Measurements from ENCODE around the gene BOD1.

DNA sequence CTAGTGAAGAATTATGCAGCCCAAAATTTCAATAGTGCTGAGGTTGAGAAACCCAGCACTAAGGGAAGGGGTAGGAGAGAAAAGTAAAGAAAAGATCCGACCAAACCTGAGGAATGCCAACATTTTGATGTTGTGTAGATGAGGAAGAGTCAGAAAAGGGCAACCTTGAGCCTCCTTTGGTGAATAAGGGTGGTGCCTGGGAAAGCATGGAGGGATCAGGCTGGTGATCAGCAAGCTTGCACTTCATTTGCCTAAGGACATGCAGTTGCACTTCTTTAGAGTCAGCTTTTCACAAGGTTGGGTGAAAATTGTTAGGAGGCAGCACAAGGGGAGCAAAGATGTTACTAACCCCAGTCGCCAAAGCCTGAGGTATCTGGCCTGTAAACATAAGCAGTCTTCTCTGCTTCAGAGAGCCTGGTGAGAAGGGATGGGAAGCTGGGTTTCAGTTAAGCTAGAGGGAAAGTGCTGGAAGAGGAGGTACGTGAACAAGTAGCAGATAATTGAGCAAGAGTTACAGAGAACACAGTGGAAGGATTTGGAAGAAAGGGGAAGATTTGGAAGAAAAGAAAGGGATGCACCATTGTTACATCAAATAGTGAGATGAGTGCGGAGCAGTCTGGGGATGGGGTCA lies 20.5 kb downstream of the ATP6V0E1 start:
- RRBS, result no CpG with 5 or more reads among the region's 4 CpGs

- RRBS, result no CpG with 5 or more reads among the region's 9 CpGs
These were observed 28.2 kb upstream of the CREBRF start for GRCh38 chr5:173027684-173028571.

DNA sequence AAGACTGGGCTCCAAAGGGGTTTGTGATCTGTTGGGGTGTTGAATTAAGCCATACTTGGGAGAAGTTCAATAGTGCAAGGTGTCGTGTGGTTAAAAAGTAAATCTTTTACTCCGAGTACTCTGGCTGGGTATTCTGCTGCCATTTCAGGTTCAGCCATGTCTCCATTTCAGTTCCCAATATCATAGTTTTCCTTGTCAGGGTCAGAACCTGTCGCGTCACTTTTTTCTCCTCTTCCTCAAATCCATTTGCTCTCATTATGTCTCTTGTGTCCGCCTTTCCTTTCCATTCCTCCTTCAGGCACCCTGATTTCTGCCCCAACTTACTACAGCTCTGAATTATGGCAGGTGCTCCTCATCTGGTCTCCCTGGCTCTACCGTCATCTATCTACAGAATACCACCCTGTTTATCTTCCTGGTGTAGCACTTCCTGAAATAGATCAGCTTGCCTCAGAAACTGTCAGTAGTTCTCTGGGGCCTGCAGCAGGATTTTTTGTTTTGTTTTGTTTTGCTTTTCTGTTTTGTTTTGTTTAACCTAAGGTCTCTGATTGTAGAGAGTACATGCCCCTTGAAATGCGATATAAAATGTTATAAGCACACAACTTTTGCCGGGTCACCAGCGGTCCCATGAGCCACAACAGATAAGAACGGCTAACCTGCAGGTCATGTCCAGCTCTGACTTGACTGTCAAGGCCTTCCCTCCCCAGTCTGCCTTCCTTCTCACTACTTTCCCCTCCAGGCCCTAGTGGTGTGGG lies 26.8 kb upstream of the CREBRF start:
- RRBS, result no CpG with 5 or more reads among the region's 10 CpGs

DNA sequence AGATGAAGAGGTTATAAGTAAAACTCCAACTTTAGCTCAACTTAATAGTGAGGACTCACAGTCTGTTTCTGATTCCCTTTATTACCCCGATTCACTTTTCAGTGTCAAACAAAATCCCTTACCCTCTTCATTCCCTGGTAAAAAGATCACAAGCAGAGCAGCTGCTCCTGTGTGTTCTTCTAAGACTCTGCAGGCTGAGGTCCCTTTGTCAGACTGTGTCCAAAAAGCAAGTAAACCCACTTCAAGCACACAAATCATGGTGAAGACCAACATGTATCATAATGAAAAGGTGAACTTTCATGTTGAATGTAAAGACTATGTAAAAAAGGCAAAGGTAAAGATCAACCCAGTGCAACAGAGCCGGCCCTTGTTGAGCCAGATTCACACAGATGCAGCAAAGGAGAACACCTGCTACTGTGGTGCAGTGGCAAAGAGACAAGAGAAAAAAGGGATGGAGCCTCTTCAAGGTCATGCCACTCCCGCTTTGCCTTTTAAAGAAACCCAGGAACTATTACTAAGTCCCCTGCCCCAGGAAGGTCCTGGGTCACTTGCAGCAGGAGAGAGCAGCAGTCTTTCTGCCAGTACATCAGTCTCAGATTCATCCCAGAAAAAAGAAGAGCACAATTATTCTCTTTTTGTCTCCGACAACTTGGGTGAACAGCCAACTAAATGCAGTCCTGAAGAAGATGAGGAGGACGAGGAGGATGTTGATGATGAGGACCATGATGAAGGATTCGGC lies 34.6 kb downstream of the CREBRF start:
- RRBS, result no CpG with 5 or more reads among the region's 6 CpGs

DNA sequence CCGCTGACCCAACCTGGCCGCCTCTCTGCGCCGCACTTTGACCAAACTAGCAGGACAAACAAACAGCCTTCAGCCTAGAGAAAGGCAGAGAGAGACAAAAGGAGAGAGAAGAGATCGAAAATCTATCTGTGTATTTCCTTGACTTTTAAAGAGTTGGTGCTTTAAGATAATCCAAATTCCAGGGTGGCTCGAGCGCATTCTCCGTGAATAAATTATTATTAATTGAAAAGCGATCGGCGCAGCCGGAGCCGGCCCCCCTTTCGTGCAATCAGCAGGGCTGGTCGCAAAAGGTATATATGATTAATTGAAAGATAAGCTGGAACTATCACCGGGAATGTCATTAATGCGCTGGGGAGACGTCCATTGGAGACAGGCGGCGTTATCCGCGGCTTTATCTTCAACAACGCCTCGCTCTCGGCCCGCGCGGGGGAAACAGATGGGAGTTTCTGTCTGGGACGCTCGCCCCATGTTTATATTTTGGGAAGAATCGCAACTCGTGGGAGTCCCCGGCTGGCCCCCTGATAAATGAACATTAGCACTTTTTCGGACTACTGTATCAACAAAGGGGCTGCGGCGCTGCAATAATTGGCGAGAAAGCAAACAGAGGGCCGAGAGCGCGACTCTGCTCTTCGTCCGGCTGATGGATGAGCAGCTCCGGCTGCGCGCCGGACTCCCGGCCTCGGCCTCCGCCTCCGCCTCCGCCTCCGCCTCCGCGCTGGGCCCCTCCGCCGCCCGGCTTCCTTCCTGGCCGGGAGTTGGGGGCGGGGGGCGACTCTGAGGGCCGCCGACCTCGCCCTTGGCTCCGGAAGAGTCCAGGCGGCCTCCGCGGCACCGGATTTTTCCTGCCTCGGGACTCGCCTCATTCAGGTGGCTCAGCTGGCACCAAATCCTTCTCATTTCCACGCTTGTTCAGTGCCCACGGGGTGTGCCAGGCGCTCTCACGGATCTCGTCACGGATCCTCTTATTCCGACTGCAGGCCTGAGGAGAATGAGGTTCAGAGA lies 3.4 kb upstream of the NKX2-5 start:
- RRBS, result 3% methylated on average over 18 of the region's 77 CpGs

DNA sequence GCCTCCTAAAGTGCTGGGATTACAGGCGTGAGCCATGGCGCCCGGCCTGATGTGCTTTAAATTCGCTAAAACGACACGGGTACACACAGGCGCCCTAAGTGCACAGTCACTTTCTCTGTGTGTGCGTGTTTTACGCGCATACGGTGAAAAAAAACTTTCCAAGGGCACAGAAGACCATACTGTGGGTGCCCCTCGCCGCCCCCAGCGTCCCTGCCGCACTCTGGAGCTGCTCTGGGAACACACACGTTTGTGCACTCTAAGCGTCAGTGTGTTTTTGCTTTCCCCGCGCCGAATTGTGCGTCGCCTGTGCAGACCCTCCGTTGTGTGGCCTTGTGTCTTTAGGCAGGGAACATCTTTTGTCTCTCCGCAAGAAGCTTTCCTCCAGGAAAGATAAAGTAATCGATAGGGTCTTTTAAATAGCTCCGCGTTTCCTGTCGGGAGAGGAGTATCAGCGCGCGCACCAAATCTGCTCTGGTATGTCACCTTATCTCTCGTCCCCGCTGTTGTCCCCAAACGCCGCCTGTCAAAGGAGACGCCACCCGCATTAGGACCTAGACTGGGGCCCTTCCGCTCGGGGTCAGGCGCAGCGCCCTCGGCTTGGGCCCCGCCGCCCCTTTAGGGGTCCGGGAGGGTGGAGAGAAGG lies 10.4 kb upstream of the NKX2-5 start:
- RRBS, result 5% methylated on average over 1 of the region's 45 CpGs

DNA sequence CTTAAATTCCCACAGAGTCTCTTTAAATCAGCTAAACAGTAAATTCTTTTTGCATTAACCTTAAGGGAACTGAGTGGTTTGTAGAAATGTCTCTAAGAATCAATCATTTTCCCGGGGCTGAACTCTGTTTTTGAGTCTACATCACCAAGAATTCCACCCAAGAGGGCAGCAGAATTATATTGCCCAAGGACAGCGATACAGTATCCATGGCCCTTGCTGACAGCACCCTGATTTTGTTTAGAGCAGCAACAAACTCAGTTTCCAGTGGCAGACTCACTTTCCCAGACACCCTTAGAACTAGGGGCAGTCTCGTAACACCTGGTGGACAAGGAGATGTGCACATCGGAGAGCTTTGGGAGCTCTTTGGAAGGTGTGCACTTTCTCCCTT lies 82.8 kb downstream of the BOD1 start:
- RRBS, result no CpG with 5 or more reads among the region's 4 CpGs

DNA sequence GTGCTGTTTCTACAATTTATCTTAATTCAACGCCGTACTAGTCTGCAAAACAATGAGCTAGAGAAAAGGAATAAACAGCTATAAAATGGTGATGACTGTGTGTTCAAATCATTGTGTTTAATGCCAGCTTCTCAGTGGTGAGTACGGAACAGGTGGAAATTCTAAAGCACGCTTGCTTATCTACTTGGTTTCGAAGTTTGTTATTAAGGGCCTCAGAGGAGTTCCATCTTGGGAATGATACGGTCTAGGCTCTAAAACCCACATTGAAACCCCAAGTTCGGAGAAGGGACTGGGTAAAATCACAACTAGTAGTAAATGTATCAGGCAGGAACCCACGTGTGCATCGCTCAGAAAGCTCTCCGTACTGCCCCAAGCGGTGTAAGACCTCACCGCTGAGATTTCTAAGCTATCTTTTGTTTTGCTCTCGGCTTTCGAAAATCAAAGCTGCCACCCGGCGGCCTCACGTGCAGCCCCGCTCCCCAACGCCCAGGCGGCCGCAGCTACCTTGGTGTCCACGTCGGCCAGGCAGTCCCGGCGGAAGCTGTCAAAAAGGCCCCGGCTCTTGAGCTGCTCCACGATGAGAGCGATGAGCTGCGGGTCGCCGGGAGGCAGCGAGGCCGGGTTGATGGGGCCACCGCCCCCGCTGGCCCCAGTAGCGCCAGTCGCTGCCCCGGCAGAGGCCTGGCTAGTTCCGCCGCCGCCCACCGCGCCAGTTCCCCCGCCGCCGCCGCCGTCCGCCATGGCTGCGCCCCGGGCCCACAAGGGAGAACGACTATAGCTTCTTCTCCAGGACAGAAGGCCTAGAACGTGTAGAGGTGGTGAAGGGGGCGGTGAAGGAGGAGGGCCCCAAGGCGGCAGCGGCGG lies 522 bp downstream of the BOD1 start:
- RRBS, result 2% methylated on average over 24 of the region's 57 CpGs

DNA sequence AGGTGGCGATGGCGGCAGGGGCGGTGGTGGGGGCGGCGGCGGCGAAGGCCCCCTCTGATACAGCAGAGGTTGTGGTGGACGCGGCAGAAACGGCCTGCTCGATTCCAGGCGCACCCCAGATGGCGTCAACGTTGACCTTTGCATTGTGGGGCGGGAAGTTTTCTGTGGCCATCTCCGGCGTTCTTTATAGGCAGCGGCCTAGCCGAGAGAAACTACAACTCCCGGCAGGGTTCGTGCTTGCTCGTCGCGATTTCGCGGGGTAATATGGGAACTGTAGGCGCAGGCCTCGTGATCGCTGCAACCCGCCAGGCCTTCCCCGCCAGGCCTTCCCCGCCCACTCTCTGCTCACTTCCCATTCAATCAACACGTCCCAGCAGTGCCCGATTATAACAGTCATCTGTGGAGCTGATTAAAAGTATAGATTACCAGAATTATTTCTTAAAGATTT lies at the start of gene BOD1:
Gene BOD1 (minus strand): TSS at position 91 of the 448 bp plus-strand sequence.
- RRBS, result no CpG with 5 or more reads among the region's 34 CpGs

- RRBS, result no CpG with 5 or more reads among the region's 9 CpGs
These were observed 25.8 kb upstream of the BOD1 start for GRCh38 chr5:173642012-173642827.

- RRBS, result no CpG with 5 or more reads among the region's 28 CpGs
These were observed 54.6 kb upstream of the BOD1 start for GRCh38 chr5:173670724-173671816.

DNA sequence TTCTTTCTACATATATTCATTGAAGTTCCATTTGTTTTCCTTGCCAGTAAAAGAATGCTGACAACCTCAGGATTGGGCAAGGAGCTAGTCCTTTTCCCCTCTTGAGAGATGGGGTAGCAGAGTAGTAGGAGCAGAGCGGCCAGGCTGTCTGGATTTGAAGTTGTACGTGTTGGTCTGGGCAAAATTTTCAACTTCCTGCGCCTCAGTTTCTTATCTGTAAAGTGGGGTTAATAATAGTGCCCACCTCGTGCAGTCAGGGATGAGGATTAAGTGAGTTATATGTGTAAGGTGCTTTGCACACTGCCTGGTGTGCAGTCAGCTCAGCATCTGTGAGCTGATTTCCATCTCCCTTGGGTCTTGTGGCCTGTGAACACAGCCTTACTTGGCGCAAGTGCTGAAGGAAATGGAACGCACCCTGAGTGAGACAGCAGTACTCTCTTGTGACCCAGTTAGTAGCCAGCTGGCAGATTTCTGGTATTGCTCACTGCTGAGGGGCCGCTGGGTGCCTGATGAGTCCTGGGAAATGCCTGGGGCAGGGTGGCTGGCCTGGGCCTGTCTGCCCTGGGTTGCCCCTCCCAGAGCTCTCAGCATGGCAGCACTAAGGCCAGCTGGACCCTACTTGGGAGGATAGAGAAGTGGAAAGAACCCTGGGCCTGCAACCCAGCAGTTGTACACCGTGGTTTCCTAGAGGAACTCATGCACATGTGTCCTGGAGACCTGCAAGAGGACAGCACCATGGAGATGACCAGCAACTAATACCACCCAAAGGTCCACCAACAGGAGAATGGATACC lies 90.9 kb upstream of the BOD1 start:
- RRBS, result no CpG with 5 or more reads among the region's 8 CpGs

GRCh38 chr5:173745940-173746381 lies 129.5 kb upstream of the BOD1 start:
- RRBS, result no CpG with 5 or more reads among the region's 5 CpGs

DNA sequence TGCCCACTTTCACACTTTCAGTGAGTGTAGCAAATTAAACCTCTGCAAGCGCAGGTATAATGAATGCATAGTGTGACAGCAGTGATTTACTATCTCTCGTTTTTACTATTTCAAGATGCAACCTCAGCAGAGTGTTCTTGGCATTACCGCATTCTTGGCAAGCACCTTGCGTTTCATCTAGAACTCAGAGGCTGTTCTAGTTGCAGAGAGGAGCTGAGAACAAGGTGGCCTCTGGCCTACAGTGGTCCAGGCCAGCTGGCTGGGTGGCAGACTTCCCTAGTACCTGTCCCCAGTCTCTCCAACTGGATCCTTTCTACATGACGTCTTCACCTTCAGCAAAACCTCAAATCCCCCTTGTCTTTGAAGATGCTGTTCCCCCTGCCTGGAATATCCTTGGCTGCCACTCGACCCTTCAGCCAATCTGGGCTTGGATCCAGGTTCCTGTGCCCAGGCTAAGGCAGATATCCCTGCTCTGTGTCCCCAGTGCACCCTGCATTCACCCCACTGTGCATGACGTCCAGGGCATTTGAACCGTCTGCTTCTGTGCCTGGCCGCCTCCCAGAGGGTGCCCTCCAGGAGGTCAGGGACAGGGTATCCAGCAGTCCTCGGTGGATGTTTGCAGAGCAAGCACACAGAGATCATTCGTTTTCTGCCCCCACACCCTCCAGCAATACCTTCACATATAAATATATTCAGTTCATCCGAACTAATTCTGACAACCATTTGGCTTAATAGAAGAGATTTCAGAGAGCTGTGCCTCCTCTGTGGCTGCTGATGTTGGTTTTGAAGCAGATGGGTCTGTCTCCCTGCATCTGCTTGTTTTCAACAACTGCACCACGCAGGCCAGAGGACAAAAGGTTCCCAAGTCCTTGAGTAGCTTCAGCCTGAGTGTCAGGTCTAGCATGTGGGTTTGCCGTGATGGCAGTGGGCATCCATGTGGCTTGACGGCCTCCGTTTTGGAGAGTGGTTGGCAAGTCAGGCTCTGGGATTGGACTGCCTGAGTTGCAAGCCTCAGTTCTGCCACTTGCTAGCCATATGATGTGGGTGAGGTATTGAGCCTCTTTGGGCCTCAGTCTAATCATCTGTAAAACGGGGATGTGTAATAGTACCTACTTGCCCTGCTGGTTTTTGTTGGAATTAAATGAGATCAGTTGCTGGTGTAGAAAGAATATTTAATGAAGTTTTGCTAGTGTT lies 120.2 kb upstream of the CPEB4 start:
- RRBS, result no CpG with 5 or more reads among the region's 17 CpGs

- RRBS, result no CpG with 5 or more reads among the region's 5 CpGs
These were observed 109.3 kb upstream of the CPEB4 start for GRCh38 chr5:173778772-173779279.

GRCh38 chr5:173793643-173794543 lies 94.3 kb upstream of the CPEB4 start:
- RRBS, result no CpG with 5 or more reads among the region's 16 CpGs

GRCh38 chr5:173889453-173890490 lies 1.6 kb downstream of the CPEB4 start:
- RRBS, result no CpG with 5 or more reads among the region's 12 CpGs

- RRBS, result no CpG with 5 or more reads among the region's 6 CpGs
These were observed 3.5 kb downstream of the CPEB4 start for GRCh38 chr5:173891205-173892393.

GRCh38 chr5:173908131-173908394 lies 19.9 kb downstream of the CPEB4 start:
- RRBS, result no CpG with 5 or more reads among the region's 2 CpGs

GRCh38 chr5:173924699-173925450 lies 36.7 kb downstream of the CPEB4 start:
- RRBS, result no CpG with 5 or more reads among the region's 1 CpG